H9 (cell line): ENCODE measurements around the genes CTNNAL1 and FRRS1L.

- PRO-cap: no peak
Measured at GRCh38 chr9:108870834-108871431, 8.9 kb downstream of the ACTL7A start.

DNA sequence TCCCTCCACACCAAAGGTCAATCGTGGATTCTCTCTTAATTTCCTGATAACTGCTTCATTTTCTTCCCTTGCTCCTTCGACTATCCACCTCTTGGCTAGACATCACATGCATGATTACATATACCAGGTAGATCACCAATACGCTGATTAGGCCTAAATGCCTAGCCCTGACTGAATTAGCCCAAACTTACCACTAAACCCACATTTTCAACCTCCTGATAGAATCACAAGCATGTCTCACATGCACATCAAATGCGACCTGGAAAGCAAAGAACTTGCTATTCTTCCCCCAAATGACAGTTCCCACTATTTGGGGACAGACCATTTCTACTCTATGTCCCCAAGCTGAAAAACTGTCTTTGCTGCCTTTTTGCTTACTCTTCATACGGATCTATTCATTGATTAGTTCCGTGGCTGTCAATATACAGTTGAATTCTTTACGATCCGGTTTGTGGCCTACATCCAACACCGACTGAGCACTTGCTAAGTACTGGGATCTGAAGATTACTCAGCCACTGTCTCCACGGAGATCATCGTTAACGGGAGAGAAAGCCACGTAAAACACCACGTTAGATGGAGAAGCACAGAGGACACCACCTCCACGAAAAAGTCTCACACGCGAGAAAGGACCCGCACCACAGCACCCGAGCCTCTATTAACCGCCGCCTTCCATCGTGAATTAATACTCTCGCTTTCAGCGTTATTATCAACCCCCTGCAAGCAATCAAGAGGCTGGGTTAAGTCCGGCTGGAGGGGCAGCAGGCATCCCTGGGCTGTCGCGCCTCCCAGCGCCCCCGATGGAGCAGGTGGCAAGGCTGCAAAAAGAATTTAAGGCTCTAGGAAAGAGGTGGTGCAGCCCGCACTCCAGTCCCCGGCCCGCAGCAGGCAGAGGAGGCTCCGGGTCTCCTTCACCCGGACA is 772 bp downstream of the ELP1 start:
- PRO-cap: bidirectional peak, plus-strand start at position 872 of the sequence, minus-strand start at position 802 of the sequence

DNA sequence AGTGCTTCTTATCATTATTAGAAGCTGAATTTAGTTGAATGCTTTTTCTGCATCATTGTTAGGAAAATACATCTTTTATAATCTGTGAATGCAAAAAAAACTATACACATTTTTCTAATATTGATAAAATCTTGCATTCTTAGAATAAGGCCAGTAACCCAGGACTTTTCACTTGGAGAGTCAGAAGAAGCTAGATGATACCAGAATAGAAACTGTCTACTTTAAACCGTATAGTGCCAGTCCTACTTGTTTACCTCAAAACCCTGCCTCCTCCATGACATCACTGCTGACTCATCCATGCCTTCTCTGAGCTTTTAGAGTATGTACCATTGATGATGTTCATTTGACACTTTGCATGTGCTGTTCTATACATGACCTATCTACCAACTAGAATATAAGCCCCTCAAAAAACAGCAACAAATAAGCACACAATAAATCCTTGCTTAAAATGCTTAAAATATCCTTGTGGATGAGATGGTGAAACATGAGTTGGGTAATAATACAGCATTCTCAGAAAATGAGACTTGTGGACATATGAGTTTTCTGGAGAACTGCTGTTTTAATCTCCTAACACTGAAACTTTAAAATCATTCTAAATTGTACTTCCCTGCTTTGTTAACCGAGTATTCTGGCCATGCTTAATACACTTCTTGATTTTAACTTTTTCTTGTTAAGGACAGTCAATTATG is 2.6 kb downstream of the CTNNAL1 start:
- PRO-cap: no peak

DNA sequence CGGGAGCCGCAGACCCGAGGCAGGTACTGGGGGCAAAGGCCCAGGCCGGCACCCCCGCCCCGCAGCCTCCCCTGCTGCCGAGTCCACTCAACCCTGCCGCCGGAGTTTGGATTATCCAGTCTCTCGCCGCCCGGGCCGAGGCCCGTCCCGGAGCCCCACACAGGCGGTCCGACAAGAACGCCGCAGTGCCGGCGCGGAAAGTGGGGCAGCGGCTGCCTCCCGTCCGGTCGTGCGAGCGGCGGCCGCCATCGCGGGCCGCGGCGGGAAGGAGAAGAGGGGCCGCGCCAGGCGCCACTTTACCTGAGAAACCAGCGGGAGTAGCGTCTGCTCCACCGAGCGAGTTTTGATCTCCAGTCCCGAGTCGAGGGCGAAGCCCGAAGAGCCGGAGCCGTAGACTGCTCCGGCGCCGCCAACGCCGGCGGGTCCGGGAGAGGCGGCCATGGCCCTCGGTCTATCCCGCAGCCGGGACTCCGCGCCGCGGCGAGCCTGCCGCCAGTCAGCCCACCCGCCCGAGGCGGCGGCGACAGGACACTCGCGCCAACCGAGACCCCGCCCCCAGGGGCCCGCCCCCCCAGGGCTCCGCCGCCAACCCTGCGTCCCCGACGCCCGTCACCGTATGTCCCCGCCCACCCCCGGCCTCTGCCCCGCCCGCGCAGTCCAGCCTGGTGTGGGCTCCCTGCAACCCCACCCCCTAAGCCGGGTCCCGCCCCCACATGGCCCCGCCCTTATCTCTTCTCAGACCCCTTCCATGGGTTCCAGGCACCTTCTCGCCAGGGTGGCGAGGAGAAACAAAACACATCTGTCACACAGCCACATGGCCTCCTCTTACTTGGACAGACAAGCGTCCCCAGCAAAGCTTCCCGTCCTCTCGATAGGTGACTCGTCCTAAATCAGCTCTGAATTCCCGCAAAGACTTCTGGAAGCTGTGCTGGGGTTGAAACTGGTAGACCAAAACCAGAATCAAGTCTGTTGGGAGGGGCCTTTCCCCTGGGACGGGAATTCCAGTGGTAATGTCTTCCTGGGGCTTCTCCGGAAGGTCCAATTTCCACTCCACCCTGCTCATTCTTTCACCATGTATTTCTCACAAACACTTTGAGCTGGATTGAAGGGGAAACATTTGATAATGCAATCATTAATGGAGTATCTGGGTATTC is at the start of gene CTNNAL1:
Gene CTNNAL1 (minus strand): TSS at position 498 of the 1,154 bp plus-strand sequence.
- PRO-cap: bidirectional peak, plus-strand start at position 185 of the sequence, minus-strand start at position 498 of the sequence

DNA sequence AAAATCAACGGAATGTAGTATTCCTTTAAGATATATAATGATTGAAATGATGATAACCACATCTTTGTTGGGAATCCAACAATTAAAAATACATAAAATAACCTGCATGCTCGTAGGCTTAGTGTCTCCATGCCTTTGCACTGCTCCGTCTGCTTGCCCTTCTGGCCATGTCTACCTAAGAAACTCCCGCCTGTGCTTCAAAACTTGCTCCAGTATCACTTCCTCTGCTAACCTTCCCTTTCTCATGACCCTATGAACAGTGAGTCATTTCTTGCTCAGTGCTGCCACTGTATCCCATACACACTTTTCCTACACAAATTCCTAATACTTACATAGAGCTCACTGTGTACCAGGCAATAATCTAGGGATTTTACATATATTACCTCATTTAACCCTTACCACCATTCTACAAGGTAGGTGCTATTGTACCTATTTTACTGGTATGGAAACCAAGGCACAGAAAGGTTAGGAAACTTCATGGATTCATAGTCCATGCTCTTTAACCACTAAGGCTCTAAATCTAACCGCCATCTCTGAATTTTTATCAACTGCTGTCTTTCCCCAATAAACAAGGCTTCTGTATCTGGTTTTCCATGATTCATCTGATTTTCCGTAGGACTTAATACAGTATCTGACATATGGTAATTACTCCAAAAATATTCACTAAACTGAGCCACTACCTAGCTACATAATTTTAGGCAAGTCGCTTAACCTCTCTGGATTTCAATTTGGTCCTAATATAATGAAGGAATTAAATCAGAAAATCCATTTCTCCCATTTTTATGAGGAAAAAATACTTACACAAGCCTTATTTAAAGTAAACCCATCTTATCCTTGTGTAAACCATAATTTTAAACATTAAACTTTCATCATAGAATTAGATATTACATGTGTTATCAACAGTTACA is 33.3 kb downstream of the TMEM245 start:
- PRO-cap: no peak

- PRO-cap: no peak
Measured at GRCh38 chr9:109101791-109102290, 17.9 kb downstream of the TMEM245 start.

DNA sequence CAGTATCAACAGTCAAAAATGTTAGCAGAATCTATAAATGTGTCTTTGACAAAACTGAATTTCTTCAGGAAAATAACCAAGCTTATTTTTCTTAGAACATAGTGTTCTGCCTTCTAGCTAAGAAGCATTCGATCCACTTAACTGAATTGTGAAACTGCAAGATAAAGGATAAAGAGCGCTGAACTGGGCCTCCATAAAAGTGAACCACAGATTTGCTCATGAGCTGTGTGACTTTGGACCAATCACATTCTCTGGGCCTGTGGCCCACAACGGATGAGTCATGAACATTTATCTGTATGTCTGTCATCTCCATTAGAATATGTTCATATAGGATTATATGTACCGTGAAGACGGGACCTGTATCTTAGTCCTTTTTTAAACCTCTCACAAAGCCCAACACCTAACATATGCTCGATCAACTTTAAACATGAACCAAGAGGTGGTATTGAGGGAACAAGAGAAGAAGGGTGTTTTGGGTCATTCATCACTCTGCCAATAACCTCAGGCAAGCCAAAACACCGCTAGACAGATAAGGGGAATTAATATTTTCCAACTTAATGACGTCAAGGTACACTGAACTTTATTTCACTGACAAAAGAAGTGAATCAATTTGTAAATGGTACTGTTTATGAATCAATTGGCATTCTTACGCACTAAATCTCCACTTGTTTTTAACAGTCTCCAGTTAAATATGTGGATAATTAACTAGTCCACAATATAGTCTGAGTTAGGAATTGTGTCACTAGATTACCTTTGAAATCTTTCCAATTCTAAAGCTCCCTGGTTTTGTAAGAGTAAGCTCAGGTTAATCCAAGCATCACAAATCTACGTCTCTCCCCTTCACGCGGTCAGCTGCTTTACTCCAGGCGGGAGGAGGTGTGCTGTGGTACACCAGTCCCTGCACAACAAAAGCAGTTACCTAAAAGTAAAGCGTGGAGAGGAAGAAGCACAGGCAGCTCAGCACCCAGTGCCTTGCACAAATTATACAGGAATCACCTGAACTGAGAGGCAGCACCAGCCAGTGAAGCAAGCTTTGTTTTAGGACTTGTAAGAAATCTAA is 1.6 kb downstream of the TMEM245 start:
- PRO-cap: bidirectional peak, plus-strand start at position 914 of the sequence, minus-strand start at position 859 of the sequence

- PRO-cap: unidirectional peak, minus-strand start at chr9:109167139; unidirectional peak, minus-strand start at chr9:109167208; unidirectional peak, minus-strand start at chr9:109167285
Measured at GRCh38 chr9:109166773-109167591, at the start of gene FRRS1L. FRRS1L (minus strand) TSS chr9:109167249.

GRCh38 chr9:109248268-109248635 is 72.6 kb downstream of the EPB41L4B start:
- PRO-cap: no peak

DNA sequence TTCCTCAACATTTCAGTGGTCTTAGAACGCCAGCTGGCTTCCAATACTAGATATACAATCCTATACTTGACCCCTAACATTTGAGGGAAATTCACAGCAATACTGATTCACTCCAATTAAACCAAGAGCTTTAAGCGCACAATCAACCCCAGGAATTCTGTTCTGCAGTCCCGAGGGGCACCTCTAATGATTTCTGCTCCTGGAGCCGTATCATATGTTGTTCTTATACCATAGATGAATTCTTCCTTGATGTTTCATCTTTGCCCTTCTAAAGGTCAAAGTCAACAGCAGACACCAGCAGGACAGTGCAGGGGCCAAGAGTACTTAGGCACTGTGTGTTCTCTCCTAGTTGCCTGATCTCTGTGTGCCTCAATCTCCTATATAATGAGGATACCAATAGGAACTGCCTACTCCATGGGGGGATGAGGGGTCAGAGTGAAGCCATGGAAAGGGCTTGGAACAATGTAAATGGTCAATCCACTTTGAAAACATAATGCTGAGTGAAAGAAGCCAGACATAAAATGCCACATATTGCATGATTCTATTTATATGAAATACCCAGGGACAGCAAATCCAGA is 16.5 kb downstream of the EPB41L4B start:
- PRO-cap: no peak

GRCh38 chr9:109453377-109454095 is 44.6 kb downstream of the PTPN3 start:
- PRO-cap: no peak

DNA sequence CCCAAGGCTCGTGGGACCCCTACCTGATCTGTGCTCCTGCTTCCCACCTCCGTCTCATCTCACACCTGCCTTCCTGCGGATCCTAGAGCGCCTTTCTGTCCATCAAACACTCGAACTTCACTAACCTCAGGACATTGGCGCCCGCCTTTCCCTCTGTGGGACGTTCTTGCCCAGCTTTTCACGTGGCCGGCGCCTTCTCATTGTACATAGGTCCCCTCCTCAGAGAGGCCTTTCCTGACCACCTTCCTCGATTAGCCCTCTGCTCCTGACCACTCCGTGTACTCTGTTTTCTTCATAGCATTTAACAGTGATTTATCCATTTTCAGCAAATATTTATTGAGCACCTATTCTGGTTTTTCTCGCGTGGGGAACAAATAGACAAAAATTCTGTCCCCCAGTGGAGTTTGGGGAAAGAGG is 625 bp upstream of the PTPN3 start:
- PRO-cap: no peak

- PRO-cap: no peak
Measured at GRCh38 chr9:109797517-109798004, 17.6 kb downstream of the PALM2AKAP2 start.

GRCh38 chr9:109816357-109817127 is 36.5 kb downstream of the PALM2AKAP2 start:
- PRO-cap: no peak

DNA sequence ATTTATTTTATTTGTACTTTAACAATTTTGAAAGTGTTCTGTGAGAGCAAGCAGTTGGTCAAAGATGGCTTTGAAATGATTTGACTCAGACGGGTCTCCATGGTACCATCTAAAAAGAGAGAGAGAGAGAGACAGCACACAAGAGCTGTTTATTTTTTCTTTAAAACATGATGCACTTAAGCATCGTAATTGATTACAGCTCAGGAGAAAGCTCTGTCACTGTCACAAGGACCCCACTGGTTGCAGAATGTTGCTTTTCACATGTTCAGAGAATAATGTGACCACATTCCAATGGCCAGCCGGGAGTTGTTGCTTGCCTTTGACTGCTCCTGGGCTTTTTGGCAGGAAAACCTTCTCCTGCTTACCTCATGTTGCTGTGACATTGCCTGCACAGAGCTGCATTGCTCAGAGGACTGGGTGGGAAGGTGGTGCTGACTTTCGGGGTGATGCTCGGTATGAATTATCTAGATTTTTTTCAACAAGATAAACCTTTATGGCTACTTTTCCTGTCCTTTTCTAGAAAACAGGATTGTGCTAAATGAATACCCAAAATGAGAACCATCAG is 88.2 kb downstream of the PALM2AKAP2 start:
- PRO-cap: no peak

GRCh38 chr9:109907278-109908297 is 127.6 kb downstream of the PALM2AKAP2 start:
- PRO-cap: no peak

- PRO-cap: no peak
Measured at GRCh38 chr9:110169109-110169961, 38.6 kb downstream of the C9orf152 start.

DNA sequence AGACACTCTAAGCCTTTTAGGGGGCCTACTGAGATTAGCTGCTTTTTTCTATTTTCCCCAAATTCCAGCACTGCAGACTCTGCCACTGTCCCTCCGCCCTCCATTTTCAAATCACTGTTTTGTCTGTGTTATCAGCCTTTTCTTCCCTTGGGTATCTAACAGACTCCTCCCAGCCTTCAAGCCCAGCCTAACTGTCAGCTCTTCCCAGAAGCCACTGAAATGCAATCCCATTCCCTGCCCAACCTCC is 39.5 kb downstream of the TXNDC8 start:
- PRO-cap: no peak

DNA sequence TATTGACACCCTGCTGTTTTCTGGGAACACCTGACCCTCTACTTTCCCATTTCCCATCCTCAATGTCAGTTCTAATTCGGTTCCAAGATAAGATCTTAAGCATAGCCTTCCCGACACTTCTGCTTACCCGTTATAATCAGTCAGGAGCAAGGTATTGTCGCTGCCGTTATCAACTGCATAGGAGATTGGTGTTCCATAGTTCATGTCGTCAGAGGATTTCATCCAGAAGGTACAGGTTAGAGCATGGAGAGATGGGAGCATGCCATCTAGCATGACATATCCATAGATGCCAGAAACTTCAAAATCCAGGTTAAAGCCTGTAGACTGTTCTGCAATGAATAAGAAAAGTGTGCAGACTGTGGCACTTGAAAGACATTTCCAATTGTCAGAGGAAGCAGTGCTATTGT is 108.0 kb upstream of the TXNDC8 start:
- PRO-cap: no peak

DNA sequence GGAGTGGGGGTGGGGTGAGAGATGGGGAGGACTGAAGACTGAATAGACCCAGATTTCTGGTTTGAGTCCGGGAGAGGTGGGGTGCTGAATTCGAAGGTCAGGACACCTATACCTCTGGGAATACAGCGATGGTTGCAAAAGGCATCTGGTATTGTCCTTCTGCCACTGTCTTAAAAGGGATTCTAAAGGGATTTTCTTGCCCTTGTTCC is 227 bp upstream of the MUSK start:
- PRO-cap: no peak